Foreskin keratinocyte (primary cell): Measurements from ENCODE around the gene CCL14.

DNA sequence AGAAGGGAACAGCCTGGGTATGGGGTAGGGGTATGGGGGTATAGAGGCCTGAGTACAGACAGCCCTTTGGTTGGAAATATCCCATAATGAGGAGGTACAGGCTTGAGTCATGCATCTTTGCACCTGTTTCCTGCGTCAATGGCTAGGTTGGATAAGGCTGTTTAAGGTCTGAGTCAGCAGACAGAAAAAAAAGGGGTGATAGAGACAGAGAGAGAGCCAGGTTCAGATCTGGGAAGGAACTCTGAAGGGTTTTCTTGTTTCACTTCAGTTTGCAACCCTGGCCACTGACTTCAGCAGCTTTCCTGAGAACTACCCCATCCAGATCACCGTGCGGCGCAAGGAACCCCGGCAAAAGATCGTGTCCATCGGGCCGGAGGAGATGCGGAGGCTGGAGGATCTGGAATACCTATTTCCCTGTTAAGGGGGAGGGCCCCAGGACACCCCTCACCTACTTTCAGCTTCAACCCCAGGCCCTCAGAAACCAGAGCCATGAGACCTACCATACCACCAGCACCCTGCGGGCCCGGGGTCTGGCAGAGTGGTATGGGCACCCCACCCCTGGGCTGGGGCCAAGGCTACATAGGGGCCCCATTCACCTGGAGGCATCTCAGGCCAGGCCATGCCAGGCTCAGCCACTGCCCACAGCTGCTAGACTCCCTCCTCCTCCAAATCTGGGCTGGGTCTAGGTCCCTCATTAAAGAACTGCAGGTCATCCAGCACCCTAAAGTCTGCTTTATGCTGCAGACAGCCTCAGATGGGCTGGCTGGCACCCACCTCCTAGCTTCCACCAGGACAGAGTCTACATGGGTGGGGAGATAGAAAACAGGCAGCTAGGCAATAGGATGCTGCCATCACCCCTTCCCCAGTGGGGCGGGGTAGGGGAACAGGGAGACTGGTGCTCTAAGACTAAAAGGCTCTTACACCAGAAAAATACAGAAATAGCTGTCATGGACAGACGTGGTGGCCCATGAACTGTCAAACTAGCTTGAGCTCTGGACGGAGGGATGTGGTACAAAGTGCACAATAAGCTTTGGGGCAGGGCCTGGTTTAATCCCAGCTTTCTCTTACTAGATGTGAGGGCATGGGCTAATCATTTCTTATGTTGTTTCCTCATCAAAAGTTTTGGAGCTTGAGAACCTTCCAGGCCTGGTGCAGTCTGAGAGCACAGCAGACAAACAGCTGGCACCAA, 9.0 kb downstream of the FNDC8 start:
- RAMPAGE, total RNA, result no peak

- RAMPAGE, total RNA, result no peak
These were observed 6.1 kb downstream of the SLC35G3 start for GRCh38 chr17:35187924-35188690.

DNA sequence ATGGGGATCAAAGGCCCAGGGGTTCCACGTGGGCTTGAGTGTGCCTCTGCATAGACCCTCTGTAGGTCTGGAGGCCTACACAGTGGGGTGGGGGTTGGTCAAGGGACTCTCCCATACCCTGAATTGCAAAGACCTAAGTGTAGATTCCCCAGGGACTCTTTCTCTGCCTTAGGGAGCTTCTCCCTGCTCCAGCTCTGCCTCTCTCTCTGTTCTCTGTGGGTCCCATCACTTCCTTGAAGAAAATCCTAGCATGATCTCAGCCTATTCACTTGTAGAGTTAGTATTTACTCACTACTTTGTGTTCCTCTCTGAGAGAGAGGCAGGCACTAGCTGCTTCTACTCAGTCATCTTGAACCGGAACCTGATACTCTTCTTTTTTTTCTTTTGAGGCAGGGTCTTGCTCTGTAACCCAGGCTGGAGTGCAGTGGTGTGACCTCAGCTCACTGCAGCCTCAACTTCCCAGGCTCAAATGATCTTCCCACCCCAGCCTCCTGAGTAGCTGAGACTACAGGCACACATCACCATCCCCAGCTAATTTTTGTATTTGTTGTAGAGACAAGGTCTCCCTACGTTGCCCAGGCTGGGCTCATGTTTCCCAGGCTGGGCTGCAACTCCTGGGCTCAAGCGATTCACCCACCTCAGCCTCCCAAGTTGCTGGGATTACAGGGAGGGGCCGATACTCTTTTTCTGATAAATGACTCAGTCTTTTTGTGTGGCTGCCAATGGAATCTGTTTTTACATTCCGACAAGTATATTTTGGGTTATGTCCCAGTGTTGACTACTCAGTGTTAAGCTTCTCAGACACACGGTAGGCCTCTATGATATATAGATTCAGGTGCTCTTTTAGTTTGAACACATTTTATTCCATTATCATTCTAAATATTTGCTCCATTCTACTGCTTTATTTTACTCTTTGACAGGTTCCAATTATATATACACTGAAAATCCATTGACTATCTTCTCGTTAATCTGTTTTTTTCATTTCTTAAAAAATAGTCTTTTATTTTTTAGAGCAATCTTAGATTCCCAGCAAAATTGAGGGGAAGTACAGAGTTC, 58.3 kb downstream of the SLFN11 start:
- RAMPAGE, total RNA, result no peak

DNA sequence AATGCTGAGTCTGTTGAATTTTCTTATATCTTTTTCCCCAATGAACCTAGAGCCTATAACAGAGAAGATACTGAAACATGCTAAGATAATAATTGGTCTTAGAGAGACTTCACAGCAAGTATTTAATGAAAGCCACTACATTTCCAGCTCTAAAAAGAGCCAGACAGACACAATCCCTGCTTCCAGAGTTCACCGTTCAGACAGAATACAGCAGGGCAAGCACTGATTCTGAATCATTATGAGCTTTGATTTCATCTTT, 2.4 kb upstream of the SLFN11 start:
- RAMPAGE, total RNA, result no peak

GRCh38 chr17:35431993-35432131, 438 bp downstream of the SLFN12 start:
- RAMPAGE, total RNA, result no peak

- RAMPAGE, total RNA, result no peak
These were observed 38.6 kb upstream of the SLFN13 start for GRCh38 chr17:35487110-35487706.

DNA sequence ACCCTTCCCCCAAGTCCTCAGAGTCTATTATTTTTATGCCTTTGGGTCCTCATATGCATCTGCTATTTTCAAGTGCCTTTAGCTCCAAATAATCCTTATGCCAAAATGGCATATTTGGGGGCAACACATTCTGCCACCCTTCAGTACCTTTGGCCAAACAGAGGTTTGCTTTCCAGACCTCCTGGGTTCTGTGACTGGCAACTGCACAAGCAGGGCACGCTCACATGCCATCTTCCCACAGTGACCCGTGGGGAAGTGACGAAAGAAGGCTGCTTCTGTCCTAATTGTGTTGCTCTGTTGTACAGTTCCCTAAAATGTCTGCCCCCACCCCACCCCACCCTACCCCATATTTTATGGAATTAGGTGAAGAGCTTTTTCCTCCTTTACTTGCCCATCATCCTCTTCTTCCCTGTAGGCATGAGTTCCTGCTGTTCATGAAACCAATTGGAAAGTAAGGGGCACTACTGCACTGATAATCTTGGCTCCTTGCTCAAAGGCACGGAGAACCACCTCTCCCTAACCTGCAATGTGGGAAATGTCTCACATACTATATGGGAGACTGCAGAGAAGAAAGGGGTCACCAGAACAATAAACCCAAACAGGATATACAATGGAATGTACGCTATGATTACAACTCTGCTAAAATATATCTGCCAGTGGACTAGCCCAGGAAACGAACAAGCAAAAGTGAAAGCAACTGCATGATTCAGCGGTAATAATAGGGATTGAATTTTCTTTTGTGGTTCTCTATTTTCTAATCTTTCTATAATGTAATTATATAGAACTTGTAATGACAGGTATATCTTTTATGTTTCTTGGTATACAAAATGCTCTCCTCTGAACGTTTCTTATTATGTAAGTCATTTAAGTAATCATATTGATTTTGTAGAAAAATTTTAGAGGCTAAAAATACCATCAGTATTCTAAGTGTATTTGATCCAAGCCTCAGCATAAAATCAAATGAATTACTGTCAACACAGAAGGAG, 3.4 kb upstream of the SLFN12L start:
- RAMPAGE, total RNA, result no peak

DNA sequence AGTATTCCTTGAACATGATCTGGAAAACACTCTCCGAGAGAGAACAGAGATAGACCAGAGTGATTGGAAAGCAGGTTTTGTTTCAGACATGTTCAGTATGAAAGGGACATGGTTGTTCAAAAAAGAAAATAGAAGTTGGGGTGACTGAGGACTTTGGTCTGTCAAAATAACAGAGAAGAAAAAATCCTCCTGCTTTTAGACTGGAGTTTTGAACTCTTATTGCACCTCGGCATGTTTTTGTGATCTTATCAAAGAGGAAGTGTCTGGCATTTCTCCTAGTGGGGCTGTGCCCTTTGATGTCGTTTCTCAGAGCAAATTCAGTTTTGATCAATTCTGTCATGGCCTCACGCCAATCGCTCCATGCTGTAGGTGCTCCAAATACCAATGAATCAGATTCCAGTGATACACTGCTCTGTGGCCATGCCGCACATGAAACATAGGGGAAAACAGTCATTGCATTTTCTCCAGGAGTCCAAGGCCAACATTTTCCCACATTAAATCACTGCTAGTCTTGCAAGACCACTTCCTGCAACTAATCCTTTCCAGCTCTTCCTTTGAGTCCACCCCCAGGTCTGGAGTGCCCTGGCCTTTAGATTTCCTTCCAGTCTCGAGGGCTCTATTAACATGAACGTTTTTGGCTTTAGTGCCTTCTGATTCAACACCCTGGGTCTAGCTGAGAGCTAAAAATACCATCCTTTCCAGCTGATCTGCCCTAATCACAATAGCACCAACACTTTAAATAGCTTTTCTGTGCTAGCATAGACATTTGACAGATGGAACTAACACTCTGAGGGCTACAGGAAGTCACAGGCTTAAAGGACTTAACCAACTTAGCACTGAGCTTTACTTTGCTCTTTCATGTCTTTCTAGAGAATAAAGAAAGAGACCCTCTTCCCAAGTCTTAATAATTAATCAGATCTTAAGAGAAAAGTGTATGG, 18.3 kb upstream of the RASL10B start:
- RAMPAGE, total RNA, result no peak

- RAMPAGE, total RNA, result no peak
These were observed at the start of gene CCL14 for GRCh38 chr17:35986477-35986971. TSS of gene CCL14 (minus strand) at chr17:35986729.

DNA sequence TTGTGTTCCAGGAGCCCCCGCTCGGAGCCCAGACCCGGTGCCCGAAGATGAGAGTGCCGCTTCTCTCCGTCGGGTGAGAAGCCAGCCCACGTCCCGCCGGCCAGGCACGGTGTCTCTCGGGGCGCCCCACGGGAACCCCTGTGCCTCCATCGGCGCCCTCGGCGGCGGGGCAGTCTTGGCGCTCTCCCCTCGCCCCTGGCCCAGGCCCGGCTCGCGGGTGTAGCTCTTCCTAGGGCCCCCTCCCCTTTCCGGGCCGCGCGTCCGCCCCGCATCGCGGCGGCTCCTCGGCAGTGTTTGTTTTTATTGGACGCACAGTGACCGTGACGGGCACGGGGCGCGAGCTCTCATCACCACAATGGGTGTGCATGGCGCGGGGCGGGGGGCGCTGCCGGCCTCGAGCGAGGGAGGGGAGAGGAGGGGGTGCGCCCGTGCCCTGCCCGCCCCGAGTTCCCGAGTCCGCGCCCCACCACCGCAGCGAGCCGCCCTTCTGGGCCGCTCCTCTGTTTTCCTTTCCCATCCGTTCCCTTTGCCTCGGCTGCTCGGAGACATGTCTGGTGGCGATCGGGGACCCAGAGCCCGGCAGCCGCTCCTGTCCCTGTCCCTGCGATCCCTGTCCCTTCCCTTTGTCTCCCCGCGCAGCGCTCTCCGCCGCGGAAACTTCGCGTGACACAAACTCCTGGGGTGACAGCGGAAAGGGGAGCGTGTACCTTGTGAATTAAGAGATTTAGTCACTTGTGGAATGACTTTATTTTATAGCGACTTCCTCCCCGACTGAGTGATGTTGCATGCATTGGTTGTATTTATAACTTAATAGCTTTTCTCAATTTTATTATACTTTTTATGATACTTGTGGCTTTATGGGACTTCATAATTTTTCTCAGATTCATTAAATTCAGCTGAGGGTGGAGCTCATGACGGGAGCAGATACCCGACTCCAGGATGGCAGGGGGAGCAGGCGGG, 40.5 kb downstream of the MRM1 start:
- RAMPAGE, total RNA, result no peak

DNA sequence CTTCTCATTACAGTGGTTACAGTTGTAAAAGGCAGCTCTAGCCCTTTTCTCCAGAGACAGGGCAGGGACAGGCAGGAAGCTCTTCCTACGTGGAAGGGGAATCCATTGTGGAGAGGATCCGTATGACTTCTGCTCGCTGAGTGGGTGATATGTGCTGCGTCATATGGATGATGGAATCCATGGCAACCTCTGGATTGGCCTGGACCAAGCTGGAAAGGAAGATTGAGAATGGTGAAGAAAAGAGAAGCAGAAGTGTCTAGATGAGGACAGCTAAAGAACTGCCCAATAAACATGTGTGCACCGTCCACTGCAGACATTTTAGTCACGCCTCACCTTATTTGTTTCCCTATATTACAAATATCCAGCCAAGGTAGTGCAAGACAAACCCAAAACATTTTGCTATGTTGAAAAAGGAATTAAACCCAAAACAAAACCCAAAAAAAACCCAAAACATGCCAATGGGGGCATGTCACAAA, 138.5 kb downstream of the AATF start:
- RAMPAGE, total RNA, result no peak

DNA sequence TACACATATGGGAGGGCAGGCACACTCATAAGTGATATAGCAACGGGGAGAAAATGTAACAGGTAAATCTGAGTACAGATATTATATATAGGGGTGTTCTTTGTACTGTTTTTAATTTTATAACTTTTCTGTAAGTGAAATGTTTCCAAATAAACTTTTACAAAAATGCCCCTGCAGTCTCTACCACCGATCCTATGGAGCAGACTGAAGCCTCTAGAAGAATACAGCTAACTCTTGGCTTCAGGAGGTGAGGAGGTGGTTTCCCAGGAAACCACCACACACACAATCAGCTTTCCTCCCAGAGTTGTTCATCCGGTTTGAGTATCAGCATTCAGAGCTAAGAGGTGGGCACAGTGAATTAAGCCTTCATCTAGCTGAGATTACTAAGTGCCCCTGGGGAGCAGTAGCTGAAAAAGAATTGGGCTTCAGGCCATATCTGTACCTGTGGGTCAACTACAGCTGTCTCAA, 139.6 kb downstream of the AATF start:
- RAMPAGE, total RNA, result no peak

GRCh38 chr17:37092111-37092711, 143.5 kb downstream of the AATF start:
- RAMPAGE, total RNA, result no peak

- RAMPAGE, total RNA, result no peak
These were observed 148.9 kb downstream of the AATF start for GRCh38 chr17:37097634-37098107.

GRCh38 chr17:37299351-37300225, 76.2 kb upstream of the C17orf78 start:
- RAMPAGE, total RNA, result no peak

DNA sequence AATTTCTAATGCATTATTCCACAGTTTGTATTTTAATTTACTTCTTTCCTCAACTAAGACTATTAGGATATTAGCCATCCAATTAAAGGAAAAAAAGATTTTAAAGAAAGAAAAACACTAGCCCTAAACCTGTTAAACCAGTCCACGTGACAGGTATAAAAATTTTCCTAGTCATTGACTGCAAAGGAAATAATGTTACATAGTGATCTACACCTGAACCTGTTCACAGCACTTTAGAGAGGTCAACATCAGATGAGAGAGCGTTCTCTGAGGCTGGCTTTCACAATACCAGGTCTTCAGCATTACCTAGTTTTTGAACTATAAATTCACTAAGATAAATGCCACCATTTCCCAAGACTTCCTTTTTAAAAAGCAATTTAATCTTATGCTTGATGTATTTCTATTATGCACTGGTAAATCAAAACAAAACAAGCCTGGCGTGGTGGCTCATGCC, 19.0 kb upstream of the C17orf78 start:
- RAMPAGE, total RNA, result no peak

DNA sequence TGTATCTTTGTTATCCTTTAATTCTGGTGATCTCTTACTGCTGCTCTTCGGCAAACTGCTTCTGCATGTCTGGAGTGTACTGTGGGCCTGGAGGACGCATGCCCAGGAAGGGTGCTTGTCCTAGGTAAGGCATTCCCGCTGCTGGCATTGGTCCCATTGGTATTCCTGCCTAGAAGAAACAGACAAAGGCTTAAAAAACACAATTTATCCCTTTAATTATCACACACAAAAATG, 22.9 kb downstream of the SYNRG start:
- RAMPAGE, total RNA, result no peak

- RAMPAGE, total RNA, result no peak
These were observed 1.4 kb downstream of the HNF1B start for GRCh38 chr17:37743394-37743992.

DNA sequence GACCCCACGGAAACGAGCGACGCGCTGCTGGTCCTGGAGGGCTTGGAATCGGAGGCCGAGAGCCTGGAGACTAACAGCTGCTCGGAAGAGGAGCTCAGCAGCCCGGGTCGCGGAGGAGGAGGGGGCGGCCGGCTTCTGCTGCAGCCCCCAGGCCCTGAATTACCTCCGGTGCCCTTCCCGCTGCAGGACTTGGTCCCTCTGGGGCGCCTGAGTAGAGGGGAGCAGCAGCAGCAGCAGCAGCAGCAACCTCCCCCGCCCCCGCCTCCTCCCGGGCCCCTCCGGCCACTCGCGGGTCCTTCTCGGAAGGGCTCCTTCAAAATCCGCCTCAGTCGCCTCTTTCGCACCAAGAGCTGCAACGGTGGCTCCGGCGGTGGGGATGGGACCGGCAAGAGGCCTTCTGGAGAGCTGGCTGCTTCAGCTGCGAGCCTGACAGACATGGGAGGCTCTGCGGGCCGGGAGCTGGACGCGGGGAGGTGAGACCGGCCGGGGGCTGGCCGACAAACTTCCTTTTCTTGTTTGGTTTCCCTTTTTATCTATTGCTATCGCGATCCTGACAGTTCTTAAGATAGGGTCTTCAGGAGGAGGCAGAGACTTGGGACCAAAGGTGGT, 1.0 kb downstream of the SOCS7 start:
- RAMPAGE, total RNA, result no peak

GRCh38 chr17:38417349-38417997, 10.8 kb upstream of the ARHGAP23 start:
- RAMPAGE, total RNA, result no peak